ENCODE measurements around a stretch of chr17.

DNA sequence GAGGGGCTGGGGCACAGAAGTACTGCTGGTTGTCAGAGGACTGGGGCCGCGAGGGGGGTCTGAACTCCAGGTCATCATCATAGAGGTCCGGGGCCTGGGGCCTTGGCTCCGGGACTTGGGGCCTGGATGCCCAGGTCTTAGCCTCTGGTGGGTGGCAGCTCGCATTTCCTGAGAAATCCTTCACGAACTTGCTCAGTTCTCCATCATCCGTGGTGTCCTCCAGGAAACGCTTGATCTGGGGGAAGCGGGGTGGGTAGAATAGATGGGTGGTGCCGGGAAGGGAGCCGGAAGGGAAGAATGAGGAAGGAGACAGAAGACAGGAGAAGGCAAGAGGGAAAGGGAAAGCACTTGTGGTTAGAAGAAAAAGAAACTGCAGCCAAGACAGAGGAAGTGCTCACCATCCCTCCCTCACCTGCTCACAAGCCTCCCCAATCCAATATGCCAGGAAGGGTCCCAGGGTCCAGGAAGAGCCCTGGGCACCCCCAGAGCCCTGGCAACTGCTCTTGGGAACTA, 12.4 kb upstream of the MTMR4 start:
- PRO-cap: no peak

- PRO-cap: unidirectional peak, minus-strand start at chr17:58679690
These were observed 12.4 kb downstream of the IGBP1C start for GRCh38 chr17:58679397-58679853.

GRCh38 chr17:58996891-58997288, 109.8 kb downstream of the TRIM37 start:
- PRO-cap: no peak

DNA sequence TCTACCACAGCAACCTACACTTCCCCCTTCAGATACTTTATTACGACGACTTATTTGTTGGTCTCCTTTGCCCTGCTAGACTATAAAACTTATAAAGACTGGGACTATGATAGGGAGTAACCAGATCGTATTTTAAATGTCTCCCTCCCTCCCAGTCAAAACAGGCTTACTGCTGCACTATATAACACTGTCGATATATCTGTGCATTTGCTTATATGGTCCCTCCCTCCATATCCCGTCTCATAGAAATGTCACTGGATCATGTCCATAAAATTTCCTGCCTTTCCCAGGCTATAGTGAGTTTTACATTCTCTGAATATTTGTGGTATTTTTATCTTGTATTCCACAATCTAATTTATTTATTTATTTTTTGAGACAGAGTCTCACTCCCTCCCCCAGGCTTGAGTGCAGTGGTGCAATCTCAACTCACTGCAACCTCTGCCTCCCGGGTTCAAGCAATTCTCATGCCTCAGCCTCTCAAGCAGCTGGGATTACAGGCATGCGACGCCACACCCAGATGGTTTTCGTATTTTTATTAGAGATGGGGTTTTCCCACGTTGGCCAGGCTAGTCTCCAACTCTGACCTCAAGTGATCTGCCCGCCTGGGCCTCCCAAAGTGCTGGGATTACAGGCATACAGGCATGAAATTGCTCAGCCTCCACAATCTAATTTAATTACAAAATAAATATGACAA, 13.0 kb downstream of the TRIM37 start:
- PRO-cap: no peak

- PRO-cap: no peak
These were observed 92.5 kb downstream of the YPEL2 start for GRCh38 chr17:59423824-59424393.

DNA sequence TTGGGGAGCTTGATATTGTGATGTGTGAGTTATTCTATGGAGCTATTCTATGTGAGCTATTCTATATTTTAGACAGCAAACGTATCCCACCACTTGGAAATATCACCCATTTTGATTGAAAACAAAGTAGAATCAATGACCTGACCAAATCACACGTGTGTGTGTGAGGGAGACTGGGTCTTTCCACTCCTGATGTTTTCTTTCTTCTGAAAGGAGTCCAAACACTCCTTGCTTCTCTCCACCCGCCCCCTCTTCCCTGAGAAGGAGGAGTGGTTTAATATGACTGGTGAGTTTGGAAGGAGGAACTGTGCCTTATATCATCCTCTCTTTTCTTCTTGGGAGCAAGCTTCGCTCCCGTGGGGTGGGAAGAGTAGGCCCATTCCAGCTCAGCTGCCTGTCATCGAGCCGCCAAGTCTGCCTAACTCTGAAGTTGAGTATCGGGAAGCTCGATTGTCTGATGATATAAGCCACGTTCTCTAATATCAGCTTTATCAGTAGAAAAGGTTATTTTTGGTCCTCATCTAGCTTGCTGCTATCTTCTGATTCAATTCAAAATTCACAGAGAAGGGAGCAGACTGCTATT, 96.5 kb downstream of the YPEL2 start:
- PRO-cap: no peak

GRCh38 chr17:59566015-59566929, 862 bp downstream of the DHX40 start:
- PRO-cap: no peak

- PRO-cap: no peak
These were observed 36.2 kb downstream of the CLTC start for GRCh38 chr17:59655822-59656411.

- PRO-cap: no peak
These were observed 48.6 kb downstream of the VMP1 start for GRCh38 chr17:59755925-59756672.

DNA sequence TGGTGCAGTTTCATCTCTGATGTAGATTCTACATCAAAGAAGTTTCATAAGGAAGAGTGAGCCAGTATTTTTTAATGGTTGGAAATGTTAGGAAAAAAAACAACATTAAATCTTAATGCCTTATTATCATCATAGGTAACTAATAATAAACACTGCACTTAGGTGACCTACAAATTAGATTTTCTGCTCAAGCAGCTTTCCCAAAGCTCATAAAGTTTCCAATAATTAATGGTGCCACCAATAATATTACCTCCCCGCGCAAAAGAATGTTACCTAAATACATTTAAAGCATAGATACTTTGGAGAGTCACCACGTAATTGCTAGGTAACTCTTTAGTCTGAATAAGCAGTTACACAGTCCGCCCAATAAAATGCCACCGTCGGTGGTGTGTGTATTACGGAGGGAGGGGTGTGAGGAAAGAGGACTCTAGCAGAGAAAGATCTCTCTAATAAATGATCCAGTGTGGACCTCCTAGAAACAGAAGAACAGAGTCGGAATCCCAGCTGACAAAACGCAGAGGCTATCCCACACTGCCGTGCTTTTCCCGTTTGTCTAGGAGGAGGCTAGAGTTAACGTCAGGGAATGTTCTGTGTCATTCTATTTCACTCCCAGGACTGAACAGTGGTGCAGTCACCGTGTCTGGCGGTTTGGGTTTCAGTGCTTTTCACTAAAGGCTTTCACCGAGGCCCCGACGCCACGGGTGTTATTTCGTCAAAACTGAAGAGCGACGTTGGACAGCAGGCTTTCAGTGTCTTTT, 721 bp downstream of the RNFT1 start:
- PRO-cap: no peak

GRCh38 chr17:60087992-60088586, 9.4 kb upstream of the HEATR6 start:
- PRO-cap: no peak

- PRO-cap: no peak
These were observed 10.3 kb upstream of the HEATR6 start for GRCh38 chr17:60088954-60089410.

- PRO-cap: no peak
These were observed 31.7 kb downstream of the APPBP2 start for GRCh38 chr17:60494323-60494824.

- PRO-cap: no peak
These were observed 1.3 kb downstream of the APPBP2 start for GRCh38 chr17:60524657-60525272.

- PRO-cap: no peak
These were observed 26.5 kb upstream of the PPM1D start for GRCh38 chr17:60573422-60573993.

- PRO-cap: bidirectional peak, plus-strand start at chr17:60599808, minus-strand start at chr17:60599688
These were observed 536 bp upstream of the PPM1D start for GRCh38 chr17:60599449-60599865.

DNA sequence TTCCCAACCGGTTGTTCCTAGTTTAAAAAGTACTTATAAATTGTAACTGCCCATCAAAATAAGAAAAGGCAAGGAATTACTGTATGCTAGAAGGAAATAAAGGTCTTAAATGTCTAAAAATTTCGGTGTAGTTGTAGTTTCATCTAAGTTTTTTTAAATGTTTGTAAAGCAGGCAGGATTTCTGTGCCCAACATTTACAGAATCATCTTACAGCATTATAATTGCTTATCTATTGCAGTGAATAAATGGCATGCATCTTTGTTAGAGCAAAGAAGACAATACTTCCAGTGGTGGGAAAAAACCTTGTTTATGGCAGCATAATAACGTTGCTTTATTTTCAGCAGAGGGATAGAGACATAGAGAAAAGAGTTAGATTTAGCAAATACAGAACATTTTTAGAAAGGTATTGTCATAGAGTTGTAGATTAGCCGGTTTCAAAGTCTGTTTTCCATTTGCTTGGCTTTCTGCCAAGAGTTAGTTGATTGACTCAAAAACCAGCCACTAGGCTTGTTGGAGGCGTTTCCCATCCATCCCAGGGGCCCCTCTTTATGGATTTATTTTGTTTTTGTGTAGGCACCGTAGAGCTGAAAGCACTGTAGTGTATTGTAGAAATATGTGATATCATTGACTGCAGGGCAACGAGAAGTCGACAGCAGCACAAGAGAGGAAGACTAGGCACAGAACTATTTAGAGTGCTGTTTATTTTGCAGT, 1.8 kb downstream of the PPM1D start:
- PRO-cap: unidirectional peak, plus-strand start at position 624 of the sequence

DNA sequence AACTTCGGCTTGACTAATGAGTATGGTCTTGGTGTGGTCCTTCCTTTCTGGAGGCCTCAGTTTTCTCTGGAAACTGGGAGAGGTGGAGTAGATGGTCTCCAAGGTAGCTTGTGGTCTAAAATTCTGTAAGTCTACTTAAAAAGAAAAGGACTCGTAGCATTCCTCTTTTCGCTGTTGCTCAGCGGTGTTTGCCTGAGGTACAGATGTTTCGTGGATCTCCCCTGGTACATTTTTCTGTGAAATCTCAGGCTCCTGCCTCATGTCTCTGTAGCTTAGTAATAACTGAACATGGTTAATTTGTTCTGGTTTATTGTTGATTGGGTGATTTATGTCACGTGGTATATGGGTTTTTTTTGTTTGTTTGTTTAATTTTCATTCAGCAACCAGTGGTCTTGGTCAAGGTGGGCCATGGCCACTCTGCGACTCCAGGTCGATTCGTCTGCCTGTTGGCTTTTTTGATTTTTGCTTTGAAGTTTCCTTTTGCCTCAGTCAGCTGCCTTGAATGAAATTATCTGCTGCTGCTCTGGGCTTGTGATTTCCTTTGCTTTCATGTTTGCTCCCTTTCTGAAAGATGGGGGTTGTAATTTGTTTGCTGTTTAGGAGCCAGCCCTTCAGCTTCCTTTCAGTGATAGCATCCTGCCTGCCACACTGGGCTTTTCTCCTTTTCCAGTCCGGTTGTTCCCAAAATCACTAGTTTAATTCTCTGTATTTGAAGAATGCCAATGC, 177.2 kb upstream of the TBX2 start:
- PRO-cap: no peak

- PRO-cap: no peak
These were observed 4.6 kb upstream of the TBX2 start for GRCh38 chr17:61395018-61395556.

GRCh38 chr17:61410083-61410862, 10.6 kb downstream of the TBX2 start:
- PRO-cap: no peak